Metanephros (tissue), 2 donors: Measurements from ENCODE around the genes KIF14 and CAMSAP2.

DNA sequence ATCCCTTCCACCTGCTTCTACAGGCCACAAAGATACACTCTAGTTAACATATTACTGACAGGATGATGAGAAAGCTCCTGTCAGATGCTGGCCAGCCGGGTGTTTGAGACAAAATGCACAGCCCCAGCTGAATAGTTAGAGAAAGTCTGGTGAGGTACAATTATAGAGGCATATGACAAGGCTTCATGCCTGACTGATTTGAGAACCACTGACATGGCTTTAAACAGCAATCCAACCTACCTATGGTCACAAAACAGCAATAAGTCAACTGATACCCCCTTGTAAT lies 137.0 kb downstream of the DENND1B start:
- RAMPAGE, long total RNA, result no peak

DNA sequence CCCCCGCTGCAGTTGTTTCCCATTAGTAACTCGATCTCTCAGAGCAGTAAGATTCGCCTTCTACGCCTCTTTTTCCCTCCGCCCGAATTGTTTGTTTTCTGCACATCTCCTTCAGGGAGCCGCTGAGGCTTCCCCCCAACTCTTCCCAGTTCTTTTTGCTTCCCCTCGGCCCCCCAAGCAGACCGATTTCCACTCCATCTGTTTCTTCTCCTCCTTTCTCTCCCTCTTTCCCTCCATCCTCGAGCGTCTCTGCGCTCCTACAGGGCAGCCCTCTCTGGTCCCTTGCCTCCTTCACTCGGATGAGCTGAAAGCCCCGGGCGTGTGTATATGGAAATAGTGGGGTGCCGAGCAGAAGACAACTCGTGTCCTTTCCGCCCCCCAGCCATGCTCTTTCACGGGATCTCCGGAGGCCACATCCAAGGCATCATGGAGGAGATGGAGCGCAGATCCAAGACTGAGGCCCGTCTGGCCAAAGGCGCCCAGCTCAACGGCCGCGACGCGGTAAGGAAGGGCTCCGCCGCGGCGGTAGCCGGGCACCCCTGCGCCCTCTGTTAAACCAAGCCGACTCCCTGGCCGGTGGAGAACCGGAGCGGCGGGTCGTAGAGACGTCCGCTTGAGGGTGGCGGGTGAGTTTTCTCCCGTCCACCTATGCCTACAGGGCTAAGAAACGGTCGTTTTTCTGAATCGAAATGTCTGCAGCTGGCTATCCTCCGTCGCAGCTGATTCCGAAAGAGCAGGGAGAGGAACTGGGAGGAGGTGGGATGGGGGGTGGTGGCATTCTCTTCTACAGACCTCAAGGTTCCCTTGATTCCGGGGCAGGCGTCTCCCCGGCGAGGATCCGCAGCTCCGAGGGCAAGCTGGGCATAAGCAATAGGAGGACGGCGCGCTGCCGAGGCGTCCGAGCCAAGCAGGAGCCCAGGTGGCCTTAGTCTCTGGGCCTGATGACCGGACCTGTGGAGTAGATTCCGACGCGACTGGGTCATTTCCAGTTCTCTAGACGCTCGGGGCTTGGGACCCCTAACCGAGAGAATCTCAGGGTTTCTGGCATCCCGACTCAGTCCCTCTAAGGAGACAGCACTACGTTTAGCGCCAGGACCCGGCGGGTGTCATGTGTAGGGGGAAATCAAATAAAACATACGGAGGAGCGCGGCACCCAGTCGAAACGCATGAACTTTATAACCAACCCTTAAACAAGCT lies 723 bp downstream of the LHX9 start:
- RAMPAGE, long total RNA, result no peak

- RAMPAGE, long total RNA, result no peak
Observed at GRCh38 chr1:197954923-197955430, 37.8 kb downstream of the LHX9 start.

DNA sequence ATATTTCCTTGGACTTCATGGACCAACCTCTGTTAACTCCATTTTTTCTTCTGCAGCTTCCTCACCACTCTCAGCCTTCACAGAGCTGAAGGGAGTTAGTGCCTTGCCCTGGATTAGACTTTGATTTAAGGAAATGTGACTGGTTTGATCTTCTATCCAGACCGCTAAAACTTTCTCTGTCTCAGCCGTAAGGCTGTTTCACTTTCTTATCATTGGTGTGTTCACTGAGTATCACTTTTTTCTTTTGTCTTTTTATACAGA lies 9.1 kb downstream of the NEK7 start:
- RAMPAGE, long total RNA, result no peak

GRCh38 chr1:198263938-198264392 lies 107.2 kb downstream of the NEK7 start:
- RAMPAGE, long total RNA, result no peak

DNA sequence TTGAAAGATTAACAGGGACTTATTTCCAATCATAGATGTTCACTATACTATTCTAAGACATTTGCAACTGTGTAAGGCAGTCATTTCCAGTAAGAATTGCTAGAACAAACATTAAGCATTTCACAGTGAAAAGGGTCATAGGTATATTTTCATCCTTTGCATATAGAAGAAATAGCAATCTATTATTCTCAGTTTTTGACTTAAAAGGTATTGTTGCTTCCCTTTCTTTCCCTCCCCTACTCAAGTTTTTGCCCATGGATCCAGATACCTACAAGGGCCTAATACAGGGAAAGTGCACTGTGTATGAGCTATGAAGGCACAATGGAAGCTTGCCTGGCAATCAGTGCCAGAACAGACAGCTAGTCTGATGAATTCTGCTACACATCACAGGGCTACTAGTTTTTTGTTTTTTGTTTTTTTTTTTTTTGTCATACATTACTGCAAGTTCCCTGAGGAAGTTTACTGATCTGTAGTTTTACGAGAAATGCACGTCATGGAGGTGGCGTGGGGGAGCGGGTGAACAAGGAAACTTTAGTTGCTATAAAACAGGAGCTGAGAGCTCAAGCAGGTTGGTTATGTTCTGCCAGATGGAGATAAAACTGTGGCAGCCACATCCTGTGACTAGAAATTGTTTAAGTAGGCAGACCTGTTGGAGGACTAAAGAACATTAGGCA lies 17.5 kb downstream of the PTPRC start:
- RAMPAGE, long total RNA, result no peak

GRCh38 chr1:198657383-198658185 lies 18.7 kb downstream of the PTPRC start:
- RAMPAGE, long total RNA, result no peak

GRCh38 chr1:198658431-198658848 lies 19.6 kb downstream of the PTPRC start:
- RAMPAGE, long total RNA, result no peak

DNA sequence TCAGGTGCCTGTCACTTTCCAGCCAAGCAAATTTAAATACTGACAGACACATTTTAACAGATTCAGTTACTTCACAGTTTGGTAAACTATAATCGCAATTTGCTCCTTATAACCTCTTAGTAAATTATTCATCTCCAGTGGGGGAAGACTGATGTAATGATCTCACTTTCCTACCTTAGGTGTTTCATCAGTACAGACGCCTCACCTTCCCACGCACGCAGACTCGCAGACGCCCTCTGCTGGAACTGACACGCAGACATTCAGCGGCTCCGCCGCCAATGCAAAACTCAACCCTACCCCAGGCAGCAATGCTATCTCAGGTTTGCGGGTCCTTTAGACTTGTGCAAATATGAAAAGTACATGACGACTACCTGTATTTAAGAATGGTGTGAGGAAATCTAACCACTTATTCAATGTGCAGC lies 60.6 kb downstream of the PTPRC start:
- RAMPAGE, long total RNA, result no peak

DNA sequence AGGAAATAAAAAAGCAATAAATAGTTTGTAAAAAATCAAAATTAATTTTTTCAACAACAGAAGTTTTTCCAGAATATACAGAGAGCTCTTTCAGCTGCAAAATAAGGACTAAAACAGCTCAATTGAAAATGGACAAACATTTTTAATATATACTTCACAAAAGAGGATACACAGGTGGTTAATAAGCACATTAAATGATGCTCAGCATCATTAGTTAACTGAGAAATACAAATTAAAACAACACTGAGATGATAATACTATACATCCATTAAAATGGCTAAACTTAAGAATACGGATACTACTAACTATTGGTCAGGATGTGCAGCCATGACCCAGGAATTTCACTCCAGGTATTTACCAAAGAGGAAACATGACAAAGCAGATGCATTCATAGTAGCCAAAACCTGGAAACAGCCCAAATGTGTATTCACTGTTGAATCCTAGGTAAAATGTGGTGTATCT lies 72.9 kb downstream of the PTPRC start:
- RAMPAGE, long total RNA, result no peak

- RAMPAGE, long total RNA, result no peak
Observed at GRCh38 chr1:198929619-198930861, 291.2 kb downstream of the PTPRC start.

DNA sequence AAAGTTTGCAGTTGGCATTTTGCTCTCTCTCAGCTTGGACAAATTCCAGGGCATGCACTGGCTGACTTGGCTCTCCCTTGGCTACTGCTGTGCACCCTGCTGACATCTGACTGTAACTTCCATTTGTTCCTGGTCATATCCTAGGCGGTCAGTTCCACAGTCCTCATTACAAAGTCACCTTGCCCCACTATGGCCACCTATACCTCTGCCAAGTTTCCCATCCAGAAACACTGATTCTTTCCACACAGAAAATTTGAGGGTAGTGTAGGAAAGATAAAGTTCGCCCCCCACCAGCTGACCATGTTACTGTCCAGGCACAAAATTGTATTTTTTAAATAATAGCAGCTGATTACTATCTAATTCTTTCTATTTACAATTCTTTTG lies 380.6 kb upstream of the NR5A2 start:
- RAMPAGE, long total RNA, result no peak

- RAMPAGE, long total RNA, result no peak
Observed at GRCh38 chr1:200275405-200275965, 134.4 kb downstream of the ZNF281 start.

DNA sequence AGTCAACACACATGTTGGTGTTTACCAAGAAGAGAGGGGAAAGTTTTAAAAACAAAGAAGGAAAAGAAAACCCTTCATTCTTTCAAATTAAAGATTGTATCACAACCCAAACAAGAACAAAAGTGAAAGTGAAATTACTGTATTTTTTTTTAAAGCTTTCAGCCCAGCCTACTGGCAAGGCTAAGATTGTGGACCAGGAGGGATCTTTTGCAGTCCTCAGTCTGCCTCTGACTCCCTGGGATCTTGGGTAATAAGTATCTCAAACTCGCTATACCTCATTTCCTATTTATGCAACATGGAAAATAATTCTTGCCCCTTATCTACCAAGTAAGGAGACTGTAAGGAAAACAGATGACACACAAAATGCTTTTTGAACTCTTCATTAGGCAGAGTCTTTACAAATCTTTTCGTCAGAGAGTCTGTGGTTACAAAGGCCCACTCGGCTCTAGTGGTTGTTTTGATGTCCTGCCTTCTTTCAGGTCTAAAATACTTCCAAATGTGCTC lies 57.7 kb downstream of the ZNF281 start:
- RAMPAGE, long total RNA, result no peak

DNA sequence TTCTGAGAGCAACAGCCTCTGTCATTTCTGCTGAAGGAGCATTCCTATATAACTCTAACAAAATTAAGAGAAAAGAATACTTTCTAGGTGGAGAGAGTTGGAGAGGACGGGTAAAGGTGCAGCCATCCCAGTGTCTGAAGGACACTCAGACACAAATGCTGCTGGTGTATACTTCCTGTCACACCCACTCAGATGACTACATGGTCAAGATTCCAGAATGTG lies 35.4 kb downstream of the ZNF281 start:
- RAMPAGE, long total RNA, result no peak

DNA sequence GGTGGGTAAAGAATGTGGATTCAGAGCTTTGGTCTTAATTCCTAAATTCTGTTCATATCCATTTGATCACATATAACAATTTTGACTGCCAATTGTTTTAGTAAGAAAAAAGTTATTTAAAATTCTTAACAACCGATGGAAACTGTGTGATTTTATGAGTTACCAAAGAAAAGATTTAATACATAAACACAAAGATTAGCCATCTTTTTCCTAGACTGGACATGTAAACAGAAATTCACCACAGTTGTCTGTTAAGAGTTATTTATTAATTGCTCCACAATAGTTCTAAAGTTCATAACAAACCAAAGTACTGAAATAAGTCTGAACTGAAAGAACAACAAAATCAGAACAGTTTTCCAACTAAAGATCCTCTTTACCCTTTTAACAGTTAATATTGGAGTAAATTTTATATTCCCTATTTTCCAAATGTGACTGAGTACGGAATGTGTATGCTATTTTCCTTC lies 8.6 kb downstream of the ZNF281 start:
- RAMPAGE, long total RNA, result no peak

DNA sequence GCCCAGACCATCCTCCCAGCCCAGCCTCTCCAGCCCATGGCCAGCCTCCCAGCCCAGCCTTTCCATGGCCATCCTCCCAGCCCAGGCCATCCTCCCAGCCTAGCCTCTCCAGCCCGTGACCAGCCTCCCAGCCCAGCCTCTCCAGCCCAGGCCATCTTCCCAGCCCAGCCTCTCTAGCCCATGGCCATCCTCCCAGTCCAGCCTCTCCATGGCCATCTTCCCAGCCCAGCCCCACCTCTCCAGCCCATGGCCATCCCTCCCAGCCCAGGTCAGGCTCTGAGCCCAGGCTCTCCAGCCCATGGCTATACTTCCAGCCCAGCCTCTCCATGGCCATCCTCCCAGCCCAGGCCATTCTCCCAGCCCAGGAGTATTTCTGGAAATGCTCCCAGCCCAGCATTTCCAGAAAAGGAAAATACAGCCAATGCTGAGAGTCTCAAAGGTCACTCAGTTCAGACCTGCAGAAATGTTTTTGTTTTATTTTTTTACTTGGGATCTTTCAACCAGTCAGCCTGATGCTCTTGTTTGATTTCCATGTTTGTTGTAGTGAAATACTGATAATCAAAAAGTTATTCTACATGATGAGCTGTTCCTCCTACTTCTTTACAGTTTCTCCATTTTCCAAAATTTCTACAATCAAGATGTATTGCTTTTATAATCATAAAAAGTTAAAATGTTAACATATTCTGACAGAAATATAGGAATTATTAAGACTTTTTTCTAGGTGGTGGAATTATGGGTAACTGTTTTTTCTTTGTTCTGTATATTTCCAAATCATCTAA lies 70.0 kb upstream of the ZNF281 start:
- RAMPAGE, long total RNA, result no peak

GRCh38 chr1:200620037-200621138 lies at the start of gene KIF14:
TSS of gene KIF14 (minus strand) at chr1:200620751.
- RAMPAGE, long total RNA, result no peak

GRCh38 chr1:200738769-200739286 lies at the start of gene CAMSAP2:
TSS of gene CAMSAP2 (plus strand) at chr1:200738893.
- RAMPAGE, long total RNA, result no peak

GRCh38 chr1:200849696-200850345 lies 23.0 kb upstream of the GPR25 start:
- RAMPAGE, long total RNA, result no peak